Parotid gland (tissue), 1 donor: ENCODE measurements around the gene DHX37.

DNA sequence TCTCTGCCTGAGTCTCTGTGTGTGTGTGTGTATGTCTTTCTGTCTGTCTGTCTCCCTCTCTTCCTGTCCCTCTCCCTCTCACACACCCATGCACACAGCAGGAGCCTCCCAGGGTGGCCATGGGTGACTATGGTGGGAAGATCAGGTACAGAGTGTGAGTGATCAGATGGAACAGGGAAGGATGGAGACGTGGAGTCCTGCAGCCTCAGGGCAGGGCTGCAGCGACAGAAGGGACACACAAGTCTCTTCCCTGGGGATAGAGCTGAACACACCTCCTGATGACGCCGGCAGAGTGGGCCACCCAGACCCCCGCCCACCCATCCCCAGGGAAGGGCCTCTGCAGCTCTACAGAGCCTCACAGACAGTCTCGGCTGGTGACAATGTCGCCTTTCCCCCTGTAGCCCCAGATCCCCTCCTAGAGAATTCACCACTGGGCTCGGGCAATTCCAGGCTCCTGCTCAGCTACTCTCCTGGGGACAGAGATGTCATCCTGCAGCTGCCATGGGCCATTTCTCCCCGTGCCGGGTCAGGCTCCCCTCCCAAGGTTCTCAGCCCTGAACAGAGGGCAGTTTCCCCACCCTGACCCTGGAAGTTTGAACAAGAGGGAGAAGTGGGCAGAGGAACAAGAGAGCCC, 115.8 kb downstream of the NCOR2 start:
- PRO-cap, result no peak

GRCh38 chr12:124453982-124454578, 113.3 kb downstream of the NCOR2 start:
- PRO-cap, result no peak

DNA sequence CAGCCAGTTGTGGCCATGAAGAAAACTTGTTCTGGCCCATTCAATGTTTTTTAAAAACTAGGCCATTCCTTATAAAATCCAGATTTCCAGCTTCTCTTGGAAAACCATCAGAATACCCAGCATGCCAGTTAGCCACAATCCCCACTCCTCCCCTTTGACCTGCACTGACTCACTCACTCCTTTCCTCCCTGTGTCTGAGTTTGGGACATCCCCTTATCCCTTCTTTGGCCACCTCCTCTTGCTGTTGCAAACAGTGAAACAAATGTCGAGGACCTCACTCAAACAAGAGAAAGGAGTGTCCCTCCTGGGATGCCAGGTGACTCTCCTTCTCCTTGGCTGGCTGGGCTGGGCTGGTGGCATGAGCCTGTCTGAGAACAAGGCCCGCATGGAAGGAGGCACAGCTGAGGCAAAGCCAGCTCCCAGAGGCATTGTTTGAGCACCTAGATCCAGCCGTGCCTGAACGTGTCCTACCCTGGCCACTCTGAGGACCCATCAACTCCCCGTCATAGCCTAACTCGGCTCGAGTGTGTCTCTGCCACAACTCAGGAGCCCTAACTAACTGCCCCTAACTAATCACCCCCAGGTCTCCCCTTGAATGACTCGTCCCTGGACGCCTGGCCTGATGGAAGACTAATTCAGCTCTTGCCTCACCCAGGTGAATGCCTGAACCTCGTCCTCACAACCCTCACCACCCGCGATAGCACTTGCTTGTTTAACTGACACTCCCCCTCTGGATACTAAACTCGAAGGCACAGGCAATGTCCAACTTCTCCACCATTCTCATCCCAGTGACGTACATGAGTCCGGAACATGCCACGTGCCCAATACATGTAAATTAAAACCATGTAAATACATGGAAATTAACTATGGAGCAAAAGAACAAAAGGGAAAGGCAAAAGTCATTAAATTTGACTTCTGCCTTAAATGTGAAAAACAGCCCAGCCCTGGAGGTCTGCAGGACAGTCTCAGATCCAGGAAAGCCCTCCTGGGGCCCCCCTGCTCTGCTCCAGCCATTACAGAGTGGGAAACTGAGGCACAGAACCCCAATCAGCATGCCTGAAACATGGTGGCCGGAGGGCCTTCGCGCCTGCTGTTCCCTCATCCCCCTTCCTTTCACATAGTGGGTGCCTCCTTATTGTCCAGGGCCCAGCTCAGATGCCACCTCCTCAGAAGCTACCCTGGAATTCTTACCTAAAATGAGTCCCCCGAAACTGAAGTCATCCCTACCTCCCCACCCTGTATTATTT, 42.8 kb downstream of the NCOR2 start:
- PRO-cap, result no peak

- PRO-cap, result unidirectional peak, minus-strand start at chr12:124550928
Measured at GRCh38 chr12:124550636-124551172, 16.7 kb downstream of the NCOR2 start.

DNA sequence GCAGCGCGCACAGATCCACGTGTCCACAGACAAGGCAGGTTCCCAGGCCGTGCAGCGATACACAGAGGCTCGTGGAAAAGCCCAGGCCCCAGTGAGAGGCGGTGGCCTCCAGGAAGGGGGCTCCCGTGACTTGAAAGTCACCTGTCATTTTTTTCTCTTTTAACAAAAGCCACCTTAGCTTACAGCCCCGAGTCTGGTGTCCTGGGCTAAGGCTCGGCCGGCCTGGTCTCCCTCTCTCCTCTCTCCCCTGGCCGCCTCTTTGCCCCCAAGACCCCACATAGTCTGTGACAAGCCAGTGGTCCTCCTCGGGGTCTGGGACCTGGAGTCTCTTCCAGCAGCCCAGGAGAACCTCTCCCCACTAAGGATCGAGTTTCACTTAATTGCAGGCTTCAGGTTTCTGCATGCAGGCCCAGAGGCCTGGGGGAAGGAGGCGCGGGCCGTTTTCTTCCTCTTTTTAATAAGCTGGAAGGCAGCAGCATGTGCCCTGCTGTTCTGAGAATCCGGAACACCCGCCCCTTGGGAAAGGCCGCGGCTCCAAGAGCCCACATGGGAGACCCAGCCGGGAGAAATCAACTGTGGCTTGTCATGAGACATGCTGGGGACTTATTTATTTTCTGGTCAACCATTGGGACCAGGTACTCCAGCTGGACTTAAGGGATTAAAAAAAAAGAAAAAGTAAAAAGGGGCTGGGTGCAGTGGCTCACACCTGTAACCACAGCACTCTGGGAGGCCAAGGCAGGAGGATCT, 15.9 kb downstream of the NCOR2 start:
- PRO-cap, result no peak

DNA sequence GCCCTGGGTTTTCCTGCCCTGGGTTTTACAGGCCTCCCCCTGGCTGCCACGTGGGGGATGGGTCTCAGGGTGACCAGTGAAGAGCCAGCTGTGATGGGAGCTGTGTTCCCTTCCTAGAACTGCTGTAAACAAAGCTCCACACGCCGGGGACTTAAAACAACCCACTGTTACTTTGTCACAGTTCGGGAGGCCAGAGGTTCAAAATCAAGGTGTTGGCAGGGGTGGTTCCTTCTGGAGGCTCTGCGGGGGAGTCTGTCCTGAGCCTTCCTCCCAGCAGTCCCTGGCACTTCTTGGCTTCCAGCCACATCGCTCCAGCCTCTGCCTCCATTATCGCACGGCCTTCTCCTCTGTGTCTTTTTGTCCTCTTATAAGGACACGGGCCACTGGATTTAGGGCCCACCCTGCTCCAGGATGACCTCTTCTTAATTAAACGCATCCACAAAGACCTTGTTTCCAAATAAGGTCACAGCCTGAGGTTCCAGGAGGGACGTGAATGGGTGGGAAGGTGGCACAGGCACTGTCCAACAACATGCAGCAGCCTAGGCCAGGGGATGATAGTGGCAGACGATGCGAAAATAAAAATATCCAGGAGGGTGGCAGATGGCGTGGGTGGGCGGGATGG, 10.2 kb downstream of the NCOR2 start:
- PRO-cap, result no peak

DNA sequence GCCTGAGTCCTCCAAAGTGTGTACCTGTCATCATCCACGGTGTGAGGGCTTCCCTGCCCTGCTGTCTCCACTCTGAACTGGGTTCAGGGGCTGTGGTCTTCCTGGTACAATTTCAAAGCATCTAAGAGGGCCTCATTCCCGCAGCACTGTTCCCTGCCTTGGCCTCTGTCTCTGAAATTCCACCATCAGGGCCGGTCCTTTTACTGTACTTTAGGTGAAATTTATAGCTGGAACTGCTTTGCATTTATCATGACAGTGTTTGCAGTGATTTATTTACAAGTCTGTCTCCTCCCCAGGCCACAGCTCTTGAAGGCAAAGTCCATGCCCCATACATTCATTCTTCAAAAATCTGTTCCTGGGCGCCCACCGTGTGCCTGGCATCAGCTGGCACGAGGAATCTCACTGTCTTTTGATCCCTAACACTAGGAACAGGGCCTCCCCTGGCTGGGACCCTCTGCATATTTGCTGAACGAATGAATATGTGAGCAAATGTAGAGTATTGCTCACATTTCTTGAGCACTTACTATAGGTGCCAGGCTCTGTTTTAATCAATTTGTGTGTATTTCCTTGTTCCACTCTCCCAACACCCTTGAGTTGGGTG, 37.0 kb upstream of the NCOR2 start:
- PRO-cap, result no peak

DNA sequence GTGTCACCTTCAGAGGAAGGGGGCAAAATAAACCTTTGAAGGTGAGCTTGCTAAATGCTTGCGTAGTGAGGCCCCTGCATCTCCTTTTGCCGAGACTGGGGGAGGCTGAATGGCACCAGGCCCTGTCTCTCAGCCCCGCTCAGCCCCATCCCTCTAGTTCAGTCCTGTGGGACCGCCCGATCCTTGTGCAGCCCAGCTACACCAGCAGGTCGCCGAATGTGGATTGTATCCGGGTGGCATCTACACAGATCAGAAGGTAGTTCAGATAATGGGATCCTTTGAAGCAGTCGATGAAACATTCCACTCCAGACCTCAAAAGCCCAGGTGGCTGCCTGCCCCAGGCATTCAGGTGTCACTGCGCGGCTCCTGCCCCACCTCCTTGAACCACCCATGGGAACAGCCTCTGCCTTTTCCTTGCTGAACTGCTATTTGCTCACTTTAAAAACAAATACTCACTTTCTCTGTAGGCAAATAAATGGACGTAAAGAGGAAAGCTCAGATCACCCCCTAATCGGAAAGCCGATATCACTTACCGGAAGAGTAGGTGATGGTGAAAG, 100.2 kb upstream of the NCOR2 start:
- PRO-cap, result no peak

DNA sequence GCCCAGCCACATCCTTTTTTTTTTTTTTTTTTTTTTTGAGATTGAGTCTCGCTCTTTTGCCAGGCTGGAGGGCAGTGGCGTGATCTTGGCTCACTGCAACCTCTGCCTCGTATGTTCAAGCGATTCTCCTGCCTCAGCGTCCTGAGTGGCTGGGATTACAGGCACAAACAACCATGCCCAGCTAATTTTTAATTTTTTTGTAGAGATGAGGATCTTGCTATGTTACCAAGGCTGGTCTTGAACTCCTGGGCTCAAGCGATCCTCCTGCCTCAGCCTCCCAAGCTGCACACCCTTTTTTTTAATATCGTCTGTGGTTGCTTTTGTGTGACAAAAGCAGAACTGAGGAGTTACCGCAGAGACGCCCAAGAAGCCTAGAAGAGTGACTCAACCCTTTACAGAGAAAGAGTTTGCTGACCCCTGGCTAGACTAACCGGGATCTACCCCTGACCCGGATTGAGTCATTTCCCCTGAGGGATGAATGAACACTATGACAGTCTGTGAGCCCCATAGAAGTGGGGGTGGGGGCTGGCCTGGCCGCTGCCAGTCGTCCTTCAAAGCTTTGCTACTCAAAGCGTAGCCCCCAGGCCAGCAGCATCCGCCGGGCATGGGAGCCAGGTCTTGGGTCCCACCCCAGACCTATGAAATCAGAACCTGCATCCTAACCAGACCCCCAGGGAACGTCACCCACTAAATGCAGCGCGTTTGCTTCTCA, 113.9 kb upstream of the NCOR2 start:
- PRO-cap, result no peak

DNA sequence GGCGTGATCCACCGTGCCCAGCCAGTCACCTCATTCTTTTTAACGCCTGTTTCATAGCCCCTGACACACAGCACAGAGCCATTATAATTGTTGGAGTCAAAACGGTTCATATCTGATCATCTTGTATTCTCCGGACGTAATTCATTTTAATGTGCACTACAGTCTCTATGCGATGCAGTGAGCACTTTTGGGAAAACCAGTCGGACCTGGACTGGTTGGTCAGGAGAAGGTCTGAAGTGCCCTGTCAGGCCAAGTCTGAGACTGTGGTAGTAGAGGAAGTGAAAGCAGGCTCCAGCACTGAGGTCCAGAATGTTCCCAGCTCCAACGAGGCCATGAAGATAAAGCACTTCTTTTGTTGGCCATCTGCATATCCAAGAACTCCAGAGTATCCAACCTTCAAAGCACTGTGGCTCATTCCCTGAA, 117.1 kb upstream of the NCOR2 start:
- PRO-cap, result no peak

- PRO-cap, result no peak
Measured at GRCh38 chr12:124747075-124747778, 116.4 kb downstream of the SCARB1 start.

DNA sequence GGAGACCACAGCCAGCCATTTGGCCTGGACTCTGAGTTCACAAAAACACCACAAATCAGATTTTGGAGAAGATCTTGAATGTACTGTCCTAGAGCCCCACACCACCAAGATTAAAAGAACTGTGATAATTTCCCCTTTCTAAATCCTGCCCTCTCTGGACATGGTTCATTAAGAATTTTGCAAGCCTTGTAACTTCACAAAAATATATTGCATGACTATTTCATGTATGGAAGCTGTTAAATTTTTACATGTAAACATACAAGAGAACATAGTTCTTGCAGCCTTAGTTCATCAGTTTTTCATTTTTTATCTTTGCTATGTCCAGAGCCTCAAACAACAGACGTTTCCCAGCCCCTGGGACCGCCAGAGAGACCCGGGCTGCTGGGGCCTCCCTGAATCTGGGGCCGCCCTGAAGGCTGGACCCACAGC, 96.9 kb downstream of the SCARB1 start:
- PRO-cap, result no peak

GRCh38 chr12:124881178-124881479, 17.5 kb upstream of the SCARB1 start:
- PRO-cap, result no peak

DNA sequence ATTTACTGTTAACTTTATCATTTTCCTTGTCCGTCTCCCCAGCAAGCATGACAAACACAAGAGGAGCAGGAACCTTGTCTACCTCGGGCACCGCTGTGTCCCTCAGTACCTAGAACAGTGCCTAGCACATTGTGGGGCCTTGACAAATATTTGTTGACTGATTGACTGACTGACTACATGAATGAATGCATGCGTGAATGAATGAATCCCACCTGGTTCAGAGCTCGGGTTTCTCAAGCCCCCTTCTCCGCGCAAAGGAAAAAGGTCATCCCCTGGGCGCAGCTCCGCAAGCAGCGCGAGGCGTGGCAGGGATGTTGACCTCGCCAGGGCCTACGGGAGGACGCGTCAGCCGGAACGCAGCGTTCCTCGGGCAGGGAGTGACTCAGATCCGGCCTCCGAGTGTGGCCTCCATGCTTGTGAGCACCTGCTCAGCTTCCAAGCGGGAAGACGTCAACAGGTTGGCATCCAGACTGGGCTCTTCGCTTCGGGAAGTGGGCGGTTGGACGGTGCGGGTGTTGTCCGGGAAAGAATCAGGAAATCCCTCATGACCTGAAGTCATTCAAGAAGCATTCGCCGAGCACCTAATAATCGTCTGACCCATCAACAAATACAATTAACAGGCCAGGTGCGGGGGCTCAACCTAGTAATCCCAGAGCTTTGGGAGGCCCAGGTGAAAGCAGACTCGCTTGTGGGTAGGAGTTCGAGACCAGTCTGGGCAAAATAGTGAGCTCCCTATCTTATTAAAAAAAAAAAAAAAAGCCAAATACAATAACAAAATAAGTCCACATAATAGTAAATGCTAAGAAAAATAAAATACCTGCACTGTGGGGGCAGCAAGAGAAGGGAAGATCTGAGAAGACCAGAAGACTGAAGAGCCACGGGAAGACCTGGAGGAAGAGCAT, 13.9 kb upstream of the UBC start:
- PRO-cap, result bidirectional peak, plus-strand start at position 558 of the sequence, minus-strand start at position 382 of the sequence

DNA sequence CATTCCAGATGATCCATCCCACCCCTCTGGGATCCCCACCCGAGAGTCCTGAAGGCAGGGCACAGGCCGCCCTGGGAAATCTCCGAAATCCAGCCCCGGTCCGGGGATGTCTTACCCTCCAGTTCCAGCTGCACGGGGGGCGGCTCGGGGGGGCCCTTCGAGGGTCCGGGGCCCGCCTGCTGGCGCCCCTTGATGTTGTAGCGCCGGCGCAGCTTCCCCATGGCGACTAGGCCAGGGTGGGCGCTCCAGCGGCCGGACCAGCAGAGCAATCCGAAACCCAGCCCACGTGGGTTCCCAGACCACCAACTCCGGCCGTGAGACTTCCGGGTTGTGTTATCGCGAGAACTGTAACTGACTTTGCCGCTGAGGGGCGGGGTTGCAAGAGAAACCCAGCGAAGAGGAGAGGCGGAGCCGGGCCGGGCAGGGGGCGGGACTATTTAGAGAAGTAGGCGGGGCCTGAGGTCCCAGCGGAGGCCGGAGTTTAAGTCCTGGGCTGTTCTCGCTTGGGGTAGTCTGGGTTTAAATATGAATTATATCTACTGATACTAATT, at the start of gene DHX37:
TSS of gene DHX37 (minus strand) at position 330 of the 551 bp plus-strand sequence.
- PRO-cap, result unidirectional peak, minus-strand start at position 316 of the sequence

- PRO-cap, result no peak
Measured at GRCh38 chr12:125076296-125076891, 11.2 kb downstream of the AACS start.

DNA sequence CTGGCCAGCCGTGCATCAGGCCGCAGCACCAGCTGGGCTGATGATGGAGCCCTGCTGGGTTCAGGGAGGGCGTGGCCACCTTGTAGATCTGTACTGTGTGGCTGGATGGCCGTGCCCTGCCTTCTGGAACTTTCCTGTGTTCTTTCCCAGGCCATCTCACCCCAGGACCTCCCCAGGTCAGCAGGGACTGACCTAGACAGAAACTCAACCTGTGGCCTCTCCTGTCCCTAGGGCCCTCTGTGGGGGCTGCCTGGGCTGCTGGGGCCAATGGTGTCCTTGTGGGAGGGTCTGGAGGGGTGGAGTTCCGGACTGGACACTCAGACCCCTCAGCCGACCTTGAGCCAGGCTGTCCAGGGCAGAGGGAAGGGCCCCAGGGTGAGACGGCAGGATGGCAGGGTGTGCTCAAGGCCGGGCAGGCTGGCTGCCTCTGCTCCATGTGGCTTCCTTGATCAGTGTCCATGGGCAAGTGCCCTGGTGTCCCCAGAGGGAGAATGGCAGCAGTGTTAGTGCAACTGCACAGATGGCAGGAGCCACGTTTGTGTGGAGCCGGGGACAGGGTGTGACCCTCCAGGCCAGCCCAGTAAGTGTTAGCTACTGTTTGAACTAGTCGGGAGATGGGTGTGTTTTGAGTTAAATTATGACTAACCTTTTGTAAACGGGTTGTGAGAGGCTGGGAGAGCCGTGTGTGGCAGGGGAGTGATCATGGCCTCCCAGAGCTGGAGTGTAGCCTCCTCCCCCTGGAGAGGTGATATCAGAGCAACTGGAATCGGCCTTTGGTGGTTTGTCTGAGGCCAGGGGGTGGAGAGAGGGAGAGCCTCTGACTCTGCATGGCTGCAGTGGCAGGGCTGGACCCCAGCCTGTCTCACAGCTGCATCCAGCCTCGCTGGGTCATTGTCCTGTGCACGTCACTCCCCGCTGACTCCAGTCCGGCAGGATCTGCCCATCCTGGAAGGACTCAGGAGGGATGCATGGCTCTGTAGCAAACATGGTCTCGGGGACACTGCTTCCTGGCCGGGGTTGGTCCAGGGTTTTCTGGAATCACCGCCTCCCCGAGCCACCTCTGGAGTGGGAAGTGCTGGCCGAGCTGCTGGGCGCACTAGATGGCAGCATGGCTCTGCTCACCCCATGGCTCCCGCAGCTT, 27.7 kb downstream of the AACS start:
- PRO-cap, result no peak

- PRO-cap, result no peak
Measured at GRCh38 chr12:125143385-125144329, 42.5 kb upstream of the TMEM132B start.

GRCh38 chr12:125151161-125151782, 34.9 kb upstream of the TMEM132B start:
- PRO-cap, result no peak

- PRO-cap, result no peak
Measured at GRCh38 chr12:125191973-125192380, 5.8 kb downstream of the TMEM132B start.